Breast (tissue), 4 donors: ENCODE measurements around the gene CABP1.

DNA sequence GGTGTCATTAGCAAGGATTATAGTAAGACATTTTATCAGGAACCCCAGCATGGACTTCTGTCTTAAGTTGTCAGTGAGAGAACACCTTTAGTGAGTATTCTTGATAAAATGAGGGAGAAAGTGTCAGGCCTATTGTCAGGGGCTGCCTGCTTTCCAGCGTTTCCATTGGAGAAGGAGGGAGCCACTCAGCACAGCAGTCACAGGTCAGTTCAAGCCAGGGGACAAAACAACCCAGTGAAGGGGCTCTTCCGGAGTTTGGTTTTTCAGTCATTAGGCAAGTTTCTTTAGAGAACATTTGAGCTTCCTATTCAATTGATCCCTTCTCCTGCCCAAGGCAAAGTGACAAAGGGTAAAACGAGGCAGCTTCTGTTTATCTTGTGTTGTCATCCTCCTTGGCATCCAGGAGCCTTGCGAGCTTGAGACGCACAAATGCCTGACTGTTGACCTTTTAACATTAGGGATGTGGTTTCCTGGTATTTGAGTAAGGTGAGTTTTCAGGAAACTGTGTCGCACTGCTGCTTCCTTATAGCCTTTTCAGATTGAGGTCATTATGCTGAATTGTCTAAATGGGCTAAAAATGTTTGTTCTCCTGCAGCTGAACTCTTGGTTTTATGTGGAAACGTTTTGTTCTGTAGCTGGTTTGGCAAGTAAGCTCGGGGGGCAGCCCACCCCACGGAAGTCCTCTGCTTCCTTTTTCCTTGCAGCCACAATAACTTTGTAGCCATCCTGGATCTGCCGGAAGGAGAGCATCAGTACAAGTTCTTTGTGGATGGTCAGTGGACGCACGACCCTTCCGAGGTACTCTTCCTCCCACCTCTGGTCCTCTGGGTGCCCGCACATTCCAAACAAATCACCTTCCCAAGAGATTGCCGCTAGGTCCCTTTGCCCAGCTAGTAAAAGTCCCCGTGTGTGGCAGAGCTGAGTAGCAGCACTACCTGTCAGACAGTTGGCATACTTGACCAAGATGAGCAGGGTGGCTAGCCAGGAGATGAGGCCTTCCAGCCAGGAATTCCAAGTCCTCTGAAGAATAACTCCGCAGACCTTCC is 5.7 kb downstream of the PRKAB1 start:
- PRO-cap, 3 experiments: no peak in any of the 3 experiments
- RRBS: no CpG with 5 or more reads among the region's 17 CpGs

GRCh38 chr12:119776428-119776936 is 100.6 kb downstream of the CIT start:
- PRO-cap, 3 experiments: no peak in any of the 3 experiments
- RRBS: no CpG with 5 or more reads among the region's 8 CpGs

GRCh38 chr12:119989711-119989938 is 589 bp downstream of the BICDL1 start:
- PRO-cap, 3 experiments: no peak in any of the 3 experiments
- RRBS: under 1% methylated on average over 30 of the region's 44 CpGs

- PRO-cap, 3 experiments: no peak in any of the 3 experiments
- RRBS: no CpG with 5 or more reads among the region's 15 CpGs
These were observed 23.2 kb downstream of the BICDL1 start for GRCh38 chr12:120011838-120012976.

DNA sequence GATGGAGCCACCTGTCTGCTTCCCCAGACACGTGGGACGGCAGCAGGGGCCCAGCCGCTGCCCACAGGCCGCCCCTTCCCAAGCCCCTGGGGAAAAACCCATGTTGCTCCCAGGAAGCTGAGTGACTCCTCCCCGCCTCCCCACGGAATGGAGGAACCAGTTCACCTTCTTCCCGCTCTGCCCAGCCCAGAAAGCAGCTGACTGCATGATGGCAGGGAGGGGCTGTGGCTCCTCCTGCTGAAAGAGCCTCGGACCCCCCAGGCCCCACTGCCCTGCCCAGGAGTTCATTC is 14.9 kb downstream of the RAB35 start:
- PRO-cap, 3 experiments: no peak in any of the 3 experiments
- RRBS: no CpG with 5 or more reads among the region's 8 CpGs

GRCh38 chr12:120209764-120210830 is 9.2 kb upstream of the RPLP0 start:
- PRO-cap, 3 experiments: no peak in any of the 3 experiments
- RRBS: no CpG with 5 or more reads among the region's 20 CpGs

DNA sequence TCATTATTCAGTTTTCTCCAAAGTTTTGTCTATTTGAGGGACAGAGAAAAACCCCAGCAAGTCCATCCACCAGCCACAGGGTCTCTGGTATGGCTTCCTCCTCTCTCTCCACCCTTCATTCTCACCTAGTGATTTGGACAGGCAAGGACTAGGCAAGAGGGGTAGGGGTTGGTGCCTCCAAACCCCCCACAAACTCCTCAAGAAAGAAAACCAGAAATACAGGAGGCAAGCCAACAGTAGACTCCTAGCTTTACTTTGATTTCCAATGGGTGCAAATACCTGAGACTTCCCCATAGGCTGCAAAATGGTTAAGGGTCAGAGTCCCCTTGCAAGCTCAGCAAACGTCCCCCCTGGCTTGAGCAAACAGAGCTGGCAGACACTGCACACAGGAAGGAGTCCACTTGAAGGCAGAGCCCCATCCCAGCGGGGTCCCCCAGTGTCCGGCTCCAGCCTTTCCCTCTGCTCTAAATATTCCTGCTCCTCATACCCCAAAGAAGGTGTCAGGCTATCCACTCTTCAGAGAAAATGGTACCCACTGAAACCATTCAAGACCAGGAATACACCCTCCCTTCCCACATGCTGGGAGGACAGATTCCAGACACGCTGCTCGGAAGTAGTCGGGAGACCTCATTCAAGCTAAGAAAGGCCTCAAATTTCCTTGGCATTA is 26.8 kb upstream of the RPLP0 start:
- PRO-cap, 3 experiments: no peak in any of the 3 experiments
- RRBS: no CpG with 5 or more reads among the region's 6 CpGs

- PRO-cap, 3 experiments: no peak in any of the 3 experiments
- RRBS: no CpG with 5 or more reads among the region's 8 CpGs
These were observed 18.1 kb downstream of the PXN start for GRCh38 chr12:120247410-120247824.

DNA sequence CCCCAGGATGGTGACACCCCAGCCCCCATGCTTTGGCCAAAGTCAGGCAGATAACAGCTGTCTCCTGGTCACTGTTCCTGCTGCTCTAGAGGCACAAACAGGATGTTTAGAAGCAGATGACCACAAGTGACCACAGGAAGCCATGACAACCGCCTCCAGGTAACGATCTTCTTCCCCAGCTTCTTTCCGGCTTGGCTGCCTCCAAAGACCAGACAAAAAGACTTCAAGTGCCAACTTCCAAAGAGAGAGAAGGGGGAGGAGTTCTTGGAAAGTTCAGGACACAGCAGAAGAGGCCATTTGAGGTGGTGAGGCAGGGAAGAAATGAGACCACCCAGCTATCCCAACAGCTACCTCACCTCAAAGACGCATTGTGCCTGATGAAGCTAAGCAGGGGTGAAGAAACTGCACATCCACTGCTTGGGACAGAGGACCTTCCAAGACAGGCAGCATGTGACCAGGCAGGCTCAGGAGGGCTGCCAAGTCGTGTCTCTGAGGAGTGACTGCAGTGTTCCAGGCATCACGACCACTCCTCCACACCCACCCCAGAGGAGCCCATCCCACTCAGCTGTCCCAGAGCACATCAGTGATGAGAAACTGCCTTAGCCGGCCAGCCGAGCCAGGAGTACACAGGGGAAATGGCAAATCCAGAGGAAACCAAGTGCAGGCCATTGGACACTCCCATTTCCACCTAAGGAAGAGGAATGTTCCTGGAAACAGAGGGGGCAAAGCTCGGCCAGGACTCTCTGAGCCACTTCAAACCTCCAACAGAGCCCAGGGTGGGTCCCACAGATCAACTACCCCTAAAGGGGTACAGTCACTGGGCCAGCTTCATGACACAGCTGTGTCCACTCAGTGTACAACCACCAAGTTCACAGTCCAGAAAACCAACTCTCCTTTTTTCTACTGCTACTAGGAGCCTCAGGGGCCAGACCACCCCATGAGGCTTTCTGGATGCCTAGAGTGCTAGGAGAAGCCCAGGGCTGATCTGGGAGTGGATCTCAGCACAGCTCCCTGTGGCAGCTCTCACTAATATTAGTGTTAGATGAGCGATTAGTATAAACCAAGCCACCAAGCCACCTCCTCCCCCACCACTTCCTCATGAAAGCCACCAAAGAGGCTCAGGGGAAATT is 15.6 kb downstream of the PXN start:
- PRO-cap, 3 experiments: peak in 1 of 3 experiments; most common plus-strand start position 725 of the sequence (in 1); most common minus-strand start position 636 of the sequence (in 1)
- RRBS: no CpG with 5 or more reads among the region's 10 CpGs

GRCh38 chr12:120308680-120308942 is 6.5 kb downstream of the SIRT4 start:
- PRO-cap, 3 experiments: peak in 1 of 3 experiments; most common plus-strand start chr12:120308785 (in 1)
- RRBS: no CpG with 5 or more reads among the region's 5 CpGs

DNA sequence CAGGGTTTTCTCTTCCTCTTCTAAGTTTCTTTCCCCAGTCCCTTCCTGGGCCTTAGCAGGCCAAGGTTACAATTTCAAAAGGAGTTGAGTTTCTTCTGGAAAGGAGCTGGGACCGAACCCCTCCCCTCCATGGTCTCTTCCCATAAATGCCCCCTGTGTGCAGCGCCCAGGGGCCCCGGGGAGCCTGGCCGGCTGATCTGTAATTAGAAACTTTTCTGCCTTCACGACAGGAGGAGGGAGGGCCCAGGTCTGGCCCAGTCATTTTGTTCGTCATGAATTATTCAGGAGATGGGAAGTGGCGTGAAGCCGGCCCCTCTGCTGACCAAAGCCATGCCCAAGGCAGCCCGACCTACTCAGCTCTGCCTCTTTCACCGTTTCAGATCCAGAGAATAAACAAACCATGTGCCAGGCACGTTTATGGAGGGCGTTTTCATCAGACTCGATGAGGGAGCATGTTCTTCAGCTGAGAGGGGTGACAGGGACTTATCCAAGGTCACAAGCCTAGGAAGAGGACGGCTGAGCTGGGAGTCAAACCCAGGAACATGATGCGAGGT is 33.3 kb upstream of the MSI1 start:
- PRO-cap, 3 experiments: no peak in any of the 3 experiments
- RRBS: no CpG with 5 or more reads among the region's 15 CpGs

DNA sequence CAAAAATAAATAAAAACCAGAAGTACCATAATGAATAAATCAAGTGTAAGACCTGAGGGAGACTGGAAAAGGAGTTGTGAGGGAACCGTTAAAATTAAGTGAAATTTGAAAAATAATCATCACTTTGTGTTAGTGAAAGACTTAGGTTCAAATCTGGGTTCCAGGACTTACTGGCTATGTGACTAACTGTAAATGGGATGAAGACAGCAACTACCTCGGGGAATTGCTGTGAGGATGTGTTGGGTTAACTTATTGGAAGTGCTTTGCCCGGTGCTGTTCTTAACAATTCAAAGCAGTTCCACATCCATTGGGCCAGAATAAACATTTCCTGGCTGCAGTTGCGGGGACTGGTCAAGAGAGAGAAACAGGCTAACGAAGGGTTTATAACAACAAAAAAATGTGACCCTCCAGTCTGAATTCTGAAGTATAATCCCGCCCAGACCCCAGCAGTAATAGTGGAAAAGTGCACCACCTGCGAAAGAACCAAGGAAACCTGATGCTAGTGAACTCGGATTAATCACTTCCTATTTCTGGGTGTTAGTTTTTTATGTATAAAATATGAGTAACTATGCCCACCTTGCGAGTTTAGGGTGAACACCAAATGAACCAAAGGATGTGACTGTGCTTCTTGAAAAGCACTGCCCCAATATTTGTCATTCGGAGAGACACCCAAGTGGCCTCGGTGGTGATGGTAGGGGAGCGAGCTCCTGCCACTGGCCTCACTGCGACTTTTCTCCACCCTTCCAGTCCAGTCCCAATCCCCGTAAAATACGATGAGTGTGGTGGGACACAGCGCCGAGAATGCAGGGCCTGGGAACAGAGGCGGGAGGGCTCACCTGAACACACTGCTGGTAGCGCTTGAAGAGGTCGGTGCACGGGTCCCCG is 552 bp downstream of the TRIAP1 start:
- PRO-cap, 3 experiments: no peak in any of the 3 experiments
- RRBS: no CpG with 5 or more reads among the region's 22 CpGs

DNA sequence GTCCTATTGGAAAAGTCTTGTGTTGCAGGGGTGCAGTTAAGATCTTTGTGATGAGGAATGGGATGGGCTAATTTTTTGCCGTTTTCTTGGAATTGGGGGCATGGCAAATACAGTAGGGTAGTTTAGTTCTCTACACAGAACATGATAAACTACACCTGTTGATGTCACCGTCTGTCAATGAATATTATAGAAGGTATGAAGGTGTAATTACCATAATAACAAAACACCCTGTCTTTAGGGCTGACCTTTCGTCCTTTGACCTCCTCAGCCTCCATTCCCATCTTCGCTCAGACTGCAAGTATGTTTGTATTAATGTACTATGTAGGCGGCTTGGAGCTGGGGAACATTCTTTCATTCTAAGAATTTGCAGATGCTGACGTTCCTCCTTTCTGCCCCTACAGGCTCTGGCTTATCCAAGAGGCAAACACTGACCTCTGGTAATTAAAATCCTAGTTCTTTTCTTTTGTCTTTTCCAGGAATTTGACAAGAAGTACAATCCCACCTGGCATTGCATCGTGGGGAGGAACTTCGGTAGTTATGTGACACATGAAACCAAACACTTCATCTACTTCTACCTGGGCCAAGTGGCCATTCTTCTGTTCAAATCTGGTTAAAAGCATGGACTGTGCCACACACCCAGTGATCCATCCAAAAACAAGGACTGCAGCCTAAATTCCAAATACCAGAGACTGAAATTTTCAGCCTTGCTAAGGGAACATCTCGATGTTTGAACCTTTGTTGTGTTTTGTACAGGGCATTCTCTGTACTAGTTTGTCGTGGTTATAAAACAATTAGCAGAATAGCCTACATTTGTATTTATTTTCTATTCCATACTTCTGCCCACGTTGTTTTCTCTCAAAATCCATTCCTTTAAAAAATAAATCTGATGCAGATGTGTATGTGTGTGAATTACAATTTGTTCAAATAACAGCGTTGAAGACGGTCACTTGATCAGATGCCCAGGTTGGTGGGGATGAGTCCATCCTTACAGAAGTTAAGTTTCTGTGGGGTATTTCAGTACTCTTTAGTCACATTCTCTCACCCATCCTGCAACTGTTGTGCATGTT is 2.0 kb downstream of the DYNLL1 start:
- PRO-cap, 3 experiments: peak in 1 of 3 experiments; most common minus-strand start position 284 of the sequence (in 1)
- RRBS: no CpG with 5 or more reads among the region's 13 CpGs

DNA sequence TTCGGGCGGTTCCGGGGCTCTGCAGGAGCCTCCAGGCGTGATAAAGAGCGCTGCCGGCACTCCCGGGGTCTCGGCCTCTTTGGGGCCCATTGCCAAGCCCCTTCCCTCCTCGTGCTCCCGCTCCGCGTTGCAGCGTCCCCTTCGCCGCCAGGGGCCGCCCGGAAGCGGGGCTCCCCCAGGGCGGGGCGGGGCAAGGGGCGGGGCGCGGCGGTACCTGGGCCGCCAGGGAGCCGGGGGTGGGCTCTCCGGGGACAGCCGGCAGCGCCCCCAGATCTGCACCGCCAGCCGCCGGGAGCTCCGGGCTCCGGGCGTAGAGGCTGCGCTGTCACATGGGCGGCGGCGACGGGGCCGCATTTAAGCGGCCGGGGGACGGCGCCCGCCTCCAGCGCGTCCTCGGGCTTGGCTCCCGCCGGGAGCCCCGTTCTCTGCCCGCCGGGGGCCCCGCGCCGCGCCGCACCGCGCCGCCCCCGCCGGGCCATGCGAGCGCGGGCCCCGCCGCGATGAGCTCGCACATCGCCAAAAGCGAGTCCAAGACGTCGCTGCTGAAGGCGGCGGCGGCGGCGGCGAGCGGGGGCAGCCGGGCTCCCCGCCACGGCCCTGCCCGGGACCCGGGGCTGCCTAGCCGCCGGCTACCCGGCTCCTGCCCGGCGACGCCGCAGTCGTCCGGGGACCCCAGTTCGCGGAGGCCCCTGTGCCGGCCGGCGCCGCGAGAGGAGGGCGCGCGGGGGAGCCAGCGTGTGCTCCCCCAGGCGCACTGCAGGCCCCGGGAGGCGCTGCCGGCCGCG is at the start of gene CABP1:
TSS of gene CABP1 (plus strand) at position 270 of the 785 bp plus-strand sequence.
- PRO-cap, 3 experiments: no peak in any of the 3 experiments
- RRBS: 2% methylated on average over 76 of the region's 113 CpGs

DNA sequence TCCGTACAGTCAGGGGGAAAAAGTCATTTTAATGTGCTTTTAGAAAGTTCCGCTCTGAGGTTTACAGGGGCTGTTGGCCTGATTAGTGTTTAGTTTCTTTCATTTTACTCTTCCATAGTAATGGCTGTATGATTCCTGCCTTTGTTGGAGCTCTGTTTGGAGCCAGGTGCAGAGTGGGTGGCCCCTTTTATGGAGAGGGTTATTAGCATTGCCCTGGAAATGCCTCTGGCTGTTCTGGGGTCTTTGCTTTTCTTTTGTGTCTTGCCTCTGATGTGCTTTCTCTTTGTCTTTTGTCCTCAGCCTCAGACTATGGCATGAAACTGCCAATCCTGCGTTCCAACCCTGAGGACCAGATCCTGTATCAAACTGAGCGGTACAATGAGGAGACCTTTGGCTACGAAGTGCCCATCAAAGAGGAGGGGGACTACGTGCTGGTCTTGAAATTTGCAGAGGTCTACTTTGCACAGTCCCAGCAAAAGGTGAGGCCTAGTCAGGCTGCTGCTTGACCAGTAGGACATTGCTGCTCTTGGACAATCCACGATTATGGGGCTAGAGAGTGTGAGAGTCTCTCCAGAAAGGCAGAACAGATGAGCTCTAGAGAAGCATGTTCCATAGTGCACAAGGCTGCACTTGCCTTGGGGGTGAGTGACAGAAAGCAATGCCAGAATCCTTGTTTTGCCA is 7.0 kb downstream of the MLEC start:
- PRO-cap, 3 experiments: no peak in any of the 3 experiments
- RRBS: no CpG with 5 or more reads among the region's 7 CpGs

DNA sequence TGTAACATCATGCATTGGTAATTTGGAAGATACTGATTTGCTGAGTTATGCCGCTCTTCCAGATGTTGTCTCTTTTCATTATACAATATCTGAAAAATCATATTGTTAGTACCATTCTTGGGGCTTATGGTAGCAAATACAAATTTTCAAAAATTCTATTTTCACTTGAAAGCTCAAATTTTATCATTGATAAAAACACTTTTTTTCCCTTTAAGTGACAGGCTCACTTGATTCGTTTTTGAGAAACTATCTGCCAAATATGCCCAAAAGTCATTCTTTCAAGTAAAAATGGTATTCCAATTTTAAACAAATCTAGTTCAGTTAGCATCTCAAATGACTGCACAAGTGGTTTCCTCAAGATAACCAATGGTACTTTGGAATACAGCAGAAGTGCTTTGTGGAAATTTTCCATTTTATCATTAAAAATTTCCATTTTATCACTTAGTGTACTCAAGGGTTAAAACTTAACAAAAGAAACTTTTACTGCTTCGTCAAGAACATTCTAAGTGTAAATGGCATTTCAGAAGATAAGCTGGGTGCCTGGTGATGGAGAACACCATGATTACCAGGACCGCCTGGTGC is 84.8 kb downstream of the SPPL3 start:
- PRO-cap, 3 experiments: no peak in any of the 3 experiments
- RRBS: no CpG with 5 or more reads among the region's 4 CpGs

DNA sequence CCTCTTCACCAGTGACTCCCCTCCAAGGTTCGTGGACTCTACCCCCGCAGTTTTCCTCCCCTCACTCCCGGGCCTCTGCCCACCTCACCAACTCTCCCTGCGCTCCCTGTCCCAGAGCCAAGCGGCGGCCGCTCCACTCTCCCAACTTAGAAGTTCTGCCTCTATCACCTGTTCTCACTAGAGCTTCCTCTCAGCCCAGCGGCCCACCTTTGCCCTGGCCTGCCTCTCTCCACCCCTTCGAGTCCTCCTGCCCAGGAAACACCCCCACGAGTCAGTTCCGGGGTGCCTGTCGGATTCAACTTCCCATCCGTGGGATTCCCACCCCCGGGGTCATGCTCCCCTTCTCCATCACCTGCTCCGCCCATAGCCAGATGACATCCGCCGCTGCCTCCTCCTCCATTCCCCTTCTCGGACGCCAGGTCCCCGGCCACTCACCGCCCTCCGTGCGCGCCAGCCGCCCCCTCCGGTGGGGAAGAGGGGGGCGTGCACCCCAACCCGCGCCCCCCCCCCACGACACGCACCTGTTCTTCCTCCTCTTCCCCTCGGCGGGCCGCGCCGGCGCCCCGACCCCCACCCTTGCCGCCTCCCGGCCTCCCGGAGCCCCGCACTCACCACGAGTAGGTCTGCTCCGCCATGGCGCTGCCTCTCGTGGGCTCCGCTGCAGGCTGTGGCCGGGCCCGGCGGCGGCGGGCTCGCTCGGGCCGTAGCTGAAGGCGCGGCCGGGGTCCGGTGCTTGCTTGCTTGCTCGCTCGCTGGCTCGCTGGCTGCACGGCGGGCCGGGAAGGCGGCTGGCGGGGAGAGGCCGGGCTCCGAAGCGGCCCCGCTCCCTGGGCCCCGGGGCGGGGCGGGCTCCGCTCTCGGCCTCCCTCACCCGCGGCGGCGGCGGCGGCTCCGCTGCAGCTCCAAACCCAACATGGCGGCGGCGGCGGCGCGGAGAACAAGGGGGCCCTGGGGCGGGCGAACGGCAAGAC is 640 bp downstream of the SPPL3 start:
- PRO-cap, 3 experiments: peak in 3 of 3 experiments; most common plus-strand start position 399 of the sequence (in 3); most common minus-strand start position 211 of the sequence (in 1)
- RRBS: 1% methylated on average over 41 of the region's 92 CpGs

DNA sequence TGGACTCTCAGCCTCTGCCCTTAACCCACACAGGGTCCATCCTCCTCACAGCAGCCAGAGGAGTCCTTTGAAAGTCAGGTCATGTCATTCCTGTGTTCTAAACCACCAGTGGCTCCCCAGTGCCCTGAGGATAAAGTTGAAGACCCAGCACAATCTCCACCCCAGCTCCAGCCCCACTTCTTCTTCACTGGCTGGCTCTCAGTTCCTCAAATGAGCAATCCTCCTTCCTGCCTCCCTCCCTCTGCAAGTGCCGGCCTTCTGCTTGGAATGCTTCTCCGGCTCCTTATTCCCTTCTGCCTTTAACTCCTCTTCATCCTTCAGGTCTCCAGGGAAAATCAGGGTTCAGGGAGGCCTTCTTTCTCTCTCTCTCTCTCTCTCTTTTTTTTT is 32.0 kb upstream of the SPPL3 start:
- PRO-cap, 3 experiments: no peak in any of the 3 experiments
- RRBS: no CpG with 5 or more reads among the region's 2 CpGs

- PRO-cap, 3 experiments: no peak in any of the 3 experiments
- RRBS: no CpG with 5 or more reads among the region's 19 CpGs
These were observed 14.7 kb downstream of the C12orf43 start for GRCh38 chr12:121001368-121002125.

DNA sequence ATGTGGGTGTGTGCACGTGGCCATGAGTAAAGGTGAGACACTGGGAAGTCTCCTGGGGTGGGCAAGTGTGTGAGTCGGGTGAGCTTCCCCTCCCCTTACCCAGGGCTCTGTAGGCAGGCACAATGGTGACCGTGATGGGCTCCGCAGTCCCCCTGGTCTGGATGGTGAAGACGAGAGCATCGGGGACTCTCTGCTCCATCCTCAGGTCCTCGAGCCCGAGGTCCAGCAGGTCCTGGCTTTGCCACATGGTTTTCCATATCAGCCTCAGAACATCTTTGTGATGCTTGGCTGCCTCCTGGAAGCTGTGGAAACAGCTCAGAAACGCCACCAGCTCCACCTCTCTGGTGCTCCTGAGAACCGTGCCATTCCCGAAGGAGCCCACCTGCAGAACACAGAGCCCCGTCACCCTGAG is 5.7 kb downstream of the OASL start:
- PRO-cap, 3 experiments: no peak in any of the 3 experiments
- RRBS: no CpG with 5 or more reads among the region's 12 CpGs